A172 (cell line): ENCODE results near the genes SSC4D and FGL2.

GRCh38 chr7:76330691-76331042, 28.1 kb downstream of the YWHAG start:
- RAMPAGE, long total RNA, result no peak

- RAMPAGE, long total RNA, result no peak
Observed at GRCh38 chr7:76347690-76348306, 11.0 kb downstream of the YWHAG start.

DNA sequence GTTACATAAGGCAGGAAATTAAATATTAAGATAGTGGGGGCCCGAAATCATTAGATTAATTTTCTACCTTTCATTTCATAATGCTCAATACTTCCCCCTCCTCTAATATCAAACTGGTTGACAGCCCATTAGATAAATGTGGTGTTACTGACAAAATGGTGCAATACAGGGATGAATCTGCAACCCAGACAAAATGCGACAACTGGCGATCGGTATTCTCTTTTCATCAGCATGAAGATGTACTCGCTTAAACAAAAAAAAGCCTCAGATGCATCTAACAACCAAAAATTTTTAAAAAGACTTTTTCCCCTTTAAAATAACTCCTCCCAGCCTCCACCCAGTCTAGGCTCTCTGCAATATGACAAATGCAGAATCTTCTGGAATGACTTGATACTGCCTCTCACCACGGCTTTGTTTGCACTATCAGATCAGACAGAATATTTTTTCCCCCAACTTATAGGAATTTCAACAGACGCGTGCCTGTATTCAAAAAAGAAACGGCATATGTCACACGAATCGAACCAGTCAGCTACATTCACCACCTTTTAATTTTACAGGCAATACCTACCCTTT, 1.3 kb downstream of the YWHAG start:
- RAMPAGE, long total RNA, result no peak

- RAMPAGE, long total RNA, result no peak
Observed at GRCh38 chr7:76392845-76394130, 16.2 kb downstream of the SSC4D start.

- RAMPAGE, long total RNA, result no peak
Observed at GRCh38 chr7:76403911-76404394, 5.5 kb downstream of the SSC4D start.

GRCh38 chr7:76409528-76409980, at the start of gene SSC4D:
TSS of gene SSC4D (minus strand) at chr7:76409697.
- RAMPAGE, long total RNA, result no peak

DNA sequence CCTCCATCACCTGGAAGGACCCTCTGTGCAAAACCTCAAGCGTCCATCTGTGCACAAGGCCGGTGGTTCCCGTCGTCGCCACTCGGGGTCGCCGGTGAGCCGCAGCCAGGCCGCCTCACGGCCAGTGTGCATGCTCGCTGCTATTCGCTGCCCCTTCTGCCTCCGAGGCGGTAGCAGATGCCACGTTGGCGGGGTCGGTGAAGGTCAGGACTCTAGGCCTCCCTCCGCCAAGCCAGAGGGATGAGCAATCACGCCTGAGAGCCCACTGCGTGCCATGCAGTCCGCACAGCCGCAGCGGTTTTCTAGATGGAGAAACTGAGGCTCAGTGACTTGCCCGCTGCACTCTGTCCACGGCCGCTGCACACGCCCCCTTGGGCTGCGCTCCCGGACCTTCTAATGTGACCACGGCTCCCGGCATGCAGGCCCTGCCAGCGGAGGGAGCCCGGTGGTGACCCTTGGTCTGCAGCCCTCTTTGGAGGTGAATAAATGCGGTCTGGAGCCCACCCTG, 5.7 kb downstream of the UPK3B start:
- RAMPAGE, long total RNA, result no peak

GRCh38 chr7:76548904-76549980, 6.1 kb upstream of the SPDYE16 start:
- RAMPAGE, long total RNA, result no peak

GRCh38 chr7:76579472-76580381, 36.6 kb upstream of the SPDYE16 start:
- RAMPAGE, long total RNA, result no peak

DNA sequence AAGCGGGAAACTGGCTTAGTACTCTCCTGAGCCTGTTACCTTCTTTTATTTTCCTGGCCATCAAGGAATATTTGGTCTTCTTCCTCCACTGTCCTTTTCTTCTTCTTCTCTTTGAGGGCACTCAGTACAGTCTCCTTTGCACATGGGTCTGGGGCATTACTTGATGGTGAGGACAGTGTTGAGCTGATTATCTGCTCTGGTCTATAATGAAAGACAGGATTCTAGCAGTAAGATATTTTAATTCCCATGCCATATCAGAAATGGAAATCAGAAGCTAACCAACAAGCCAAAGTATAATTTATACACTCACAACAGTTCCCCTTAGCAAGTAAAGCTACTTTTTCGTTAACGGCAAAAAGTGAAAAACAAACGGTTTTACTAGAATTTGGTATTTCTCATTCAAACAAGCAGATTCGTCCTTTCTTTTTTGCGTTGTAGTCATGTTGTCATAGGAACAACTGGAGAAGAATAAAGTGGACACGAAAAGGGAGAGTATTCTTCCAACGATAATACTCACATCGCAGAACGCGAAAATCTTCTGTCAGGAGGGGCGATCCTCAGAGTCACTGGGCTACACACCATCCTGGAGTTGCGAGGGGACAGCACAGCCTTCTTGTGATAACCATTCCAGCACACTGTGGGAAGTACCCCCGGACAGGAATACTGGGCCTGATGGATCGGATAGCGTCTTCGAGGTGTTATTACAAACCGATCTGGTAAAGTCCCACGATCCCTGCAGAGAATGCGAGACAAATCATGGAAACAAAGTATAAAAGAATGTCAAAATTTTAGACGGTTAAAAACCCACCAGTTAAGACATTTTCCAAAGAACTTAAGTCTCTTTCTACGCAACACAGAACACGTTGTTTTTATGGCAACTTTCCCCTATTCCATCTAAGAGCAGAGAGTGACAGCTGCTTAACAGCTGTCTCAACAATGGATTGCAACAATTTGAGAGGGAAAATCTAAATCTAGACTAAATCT, 1.3 kb downstream of the POMZP3 start:
- RAMPAGE, long total RNA, result no peak

DNA sequence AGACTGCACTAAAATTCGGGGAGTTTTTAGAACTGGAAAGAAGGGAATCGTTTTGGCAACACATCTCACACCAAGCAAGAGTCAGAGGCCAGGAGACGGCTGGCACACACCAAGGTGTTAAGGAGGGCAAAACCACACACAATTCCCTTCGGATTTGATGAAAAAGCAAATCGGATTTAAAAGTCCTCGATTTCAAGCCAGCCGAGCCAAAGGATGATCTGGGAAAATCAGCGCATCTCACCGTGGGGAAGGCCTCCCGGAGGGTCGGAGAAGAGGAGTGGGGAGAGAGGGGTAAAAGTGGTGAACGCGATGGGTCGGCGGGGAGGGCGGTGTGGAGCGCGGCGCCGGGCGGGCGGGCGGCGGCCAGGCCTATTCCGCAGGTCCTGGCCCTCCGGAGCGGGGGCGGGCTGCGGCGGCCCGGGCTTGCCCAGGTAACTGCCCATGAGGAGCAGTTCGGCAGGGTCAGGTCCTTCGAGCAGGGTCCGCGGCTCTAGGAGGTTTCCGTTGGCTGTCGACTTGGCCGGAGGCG, 548 bp downstream of the POMZP3 start:
- RAMPAGE, long total RNA, result no peak

DNA sequence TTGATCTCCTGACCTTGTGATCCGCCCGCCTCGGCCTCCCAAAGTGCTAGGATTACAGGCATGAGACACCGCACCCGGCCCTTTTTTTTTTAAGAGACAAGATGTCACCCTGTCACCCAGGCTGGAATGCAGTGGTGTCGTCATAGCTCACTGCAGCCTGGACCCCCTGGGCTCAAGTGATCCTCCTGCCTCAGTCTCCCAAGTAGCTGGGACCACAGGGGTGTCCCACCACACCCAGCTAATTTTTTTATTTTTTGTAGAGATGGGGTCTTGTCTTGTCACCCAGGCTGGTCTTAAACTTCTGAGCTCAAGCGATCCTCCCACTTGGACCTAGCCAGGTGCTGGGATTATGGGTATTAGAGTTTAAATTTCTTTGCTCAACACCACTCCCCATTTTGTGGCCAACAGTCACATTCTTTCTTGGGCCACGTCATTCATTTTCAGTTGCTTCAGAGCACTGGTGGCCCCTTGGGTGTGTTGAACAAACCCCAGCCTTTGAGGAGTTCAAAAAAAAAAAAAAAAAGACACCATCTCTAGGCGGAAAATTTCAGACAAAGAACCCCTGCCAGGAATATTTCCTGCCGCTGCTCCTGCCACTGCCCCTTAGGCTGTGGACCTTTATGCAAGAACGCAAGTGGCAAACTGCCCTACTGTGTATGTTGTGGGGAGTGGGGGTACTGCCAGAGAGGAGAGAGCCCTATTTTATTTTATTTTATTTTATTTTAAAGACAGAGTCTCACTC, 77.1 kb downstream of the SPDYE17 start:
- RAMPAGE, long total RNA, result no peak

DNA sequence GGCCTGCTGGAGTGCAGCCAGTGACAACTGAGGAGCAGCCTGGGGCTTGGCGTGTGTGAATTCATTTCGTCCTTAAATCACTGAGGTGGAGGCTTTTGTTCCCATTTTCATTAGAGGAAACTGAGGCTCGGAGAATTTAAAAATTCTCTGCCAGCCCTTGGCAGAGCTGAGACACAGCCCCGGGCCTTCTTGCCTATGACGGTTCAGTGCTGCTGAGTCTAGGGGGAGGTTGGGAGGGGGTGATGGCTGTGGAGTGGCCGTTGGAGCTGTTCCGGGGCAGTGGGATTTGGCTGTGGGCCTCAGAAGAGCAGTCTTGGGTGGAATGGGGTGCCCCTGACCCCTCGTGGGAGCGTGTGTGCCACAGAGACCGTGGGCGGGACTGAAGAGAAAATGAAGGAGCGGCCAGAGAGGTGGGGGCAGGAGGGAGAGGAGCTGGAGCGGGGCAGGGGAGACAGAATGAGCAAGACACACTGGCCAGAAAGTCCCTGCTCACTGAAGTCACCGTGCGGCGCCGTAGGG, 40.1 kb downstream of the SPDYE17 start:
- RAMPAGE, long total RNA, result no peak

DNA sequence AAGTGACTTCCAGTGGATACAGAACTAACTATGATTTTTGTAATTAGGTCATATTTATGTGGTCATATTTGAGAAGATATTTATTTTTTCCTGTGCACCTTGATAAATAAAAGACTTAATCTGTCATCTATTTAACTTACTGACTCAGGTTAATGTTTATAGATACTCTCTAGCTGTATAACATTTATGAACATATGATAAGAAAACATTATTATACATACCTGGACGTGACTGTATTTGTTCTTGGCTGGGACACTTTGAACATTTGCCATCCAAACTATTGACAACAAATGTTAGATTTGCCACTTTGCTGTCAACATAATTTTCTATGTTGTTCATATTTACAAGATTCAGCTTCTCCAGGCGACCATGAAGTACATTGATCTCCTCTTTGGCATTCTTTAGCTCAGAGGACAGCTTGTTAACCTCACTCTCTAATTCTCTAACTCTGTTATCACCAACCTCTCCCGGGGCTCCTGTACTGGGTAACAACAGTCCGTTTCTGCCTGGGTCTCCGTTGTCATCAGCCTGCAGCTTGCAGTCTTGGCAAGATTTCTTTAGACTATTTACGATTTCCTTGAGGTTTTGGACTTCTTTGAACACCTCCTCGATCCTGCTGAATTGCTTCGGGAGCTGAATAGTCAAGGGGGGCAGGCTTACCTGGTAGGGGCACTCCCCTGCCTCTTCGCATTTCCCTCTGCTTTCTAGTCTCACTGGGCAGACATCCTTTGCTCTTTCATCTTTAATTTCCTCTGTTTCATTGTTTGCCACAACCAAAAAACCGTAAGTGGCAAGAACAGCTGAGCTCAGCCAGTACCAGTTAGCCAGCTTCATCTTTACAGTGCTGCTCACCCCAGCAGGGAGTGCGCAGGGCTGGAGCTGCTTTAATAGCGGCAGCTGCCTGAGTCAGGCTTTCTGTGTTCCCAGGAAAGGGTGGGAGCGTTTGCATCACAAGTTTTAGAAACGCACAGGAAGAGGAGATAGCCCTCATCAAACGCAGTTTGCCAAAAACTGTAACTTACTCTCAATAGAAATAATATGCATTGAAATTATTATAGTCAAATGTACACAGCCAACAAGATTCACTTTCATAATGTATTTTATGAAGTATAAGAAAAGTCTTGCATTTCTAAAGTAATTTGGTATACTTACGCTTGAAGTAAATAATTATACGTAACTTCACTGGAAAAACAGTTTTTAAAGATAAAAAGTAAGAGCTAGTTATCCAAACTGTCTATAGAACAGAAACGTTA, at the start of gene FGL2:
Gene FGL2 (minus strand): TSS at position 860 of the 1,253 bp plus-strand sequence.
- RAMPAGE, long total RNA, result no peak

- RAMPAGE, long total RNA, result no peak
Observed at GRCh38 chr7:77278017-77278613, 78.5 kb upstream of the FGL2 start.

- RAMPAGE, long total RNA, result no peak
Observed at GRCh38 chr7:77287285-77287665, 87.7 kb upstream of the FGL2 start.

GRCh38 chr7:77426017-77426378, 9.8 kb upstream of the GSAP start:
- RAMPAGE, long total RNA, result no peak

- RAMPAGE, long total RNA, result no peak
Observed at GRCh38 chr7:77467282-77467764, 51.2 kb upstream of the GSAP start.

- RAMPAGE, long total RNA, result no peak
Observed at GRCh38 chr7:77690196-77690899, 5.9 kb upstream of the RSBN1L start.

- RAMPAGE, long total RNA, result no peak
Observed at GRCh38 chr7:77745804-77746453, 49.7 kb downstream of the RSBN1L start.